Urinary bladder (tissue), 3 donors: ENCODE results near the gene SMARCA5.

DNA sequence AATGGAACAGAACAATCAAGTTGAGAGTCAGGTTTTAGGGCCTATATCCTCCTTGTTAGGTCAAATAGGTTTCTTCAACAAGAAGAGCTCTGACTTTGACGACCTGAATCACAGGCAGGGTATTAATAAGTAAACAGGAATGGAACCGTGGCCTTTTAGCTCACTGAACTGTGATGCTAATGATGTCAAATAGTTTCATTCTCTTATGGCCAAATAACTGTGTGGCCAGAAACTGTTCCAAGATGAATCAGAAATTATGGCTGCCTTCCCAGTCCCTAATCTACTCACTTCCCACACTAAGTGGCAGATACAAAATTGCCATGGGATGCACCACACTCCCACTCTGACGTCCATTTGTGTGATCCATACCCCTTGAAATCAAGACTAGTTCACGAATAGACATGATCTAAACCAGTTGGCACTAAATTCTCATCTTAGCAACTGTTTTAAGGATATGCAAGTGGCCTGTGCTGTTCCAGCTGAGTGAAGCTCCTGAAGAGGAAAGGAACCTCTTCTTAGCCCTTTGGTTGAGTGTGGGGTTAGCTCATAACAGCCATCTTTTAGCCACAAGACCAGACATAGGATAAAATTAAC is 455.4 kb downstream of the IL15 start:
- PRO-cap, result unidirectional peak, plus-strand start at position 312 of the sequence
- RAMPAGE, long total RNA, result no peak

DNA sequence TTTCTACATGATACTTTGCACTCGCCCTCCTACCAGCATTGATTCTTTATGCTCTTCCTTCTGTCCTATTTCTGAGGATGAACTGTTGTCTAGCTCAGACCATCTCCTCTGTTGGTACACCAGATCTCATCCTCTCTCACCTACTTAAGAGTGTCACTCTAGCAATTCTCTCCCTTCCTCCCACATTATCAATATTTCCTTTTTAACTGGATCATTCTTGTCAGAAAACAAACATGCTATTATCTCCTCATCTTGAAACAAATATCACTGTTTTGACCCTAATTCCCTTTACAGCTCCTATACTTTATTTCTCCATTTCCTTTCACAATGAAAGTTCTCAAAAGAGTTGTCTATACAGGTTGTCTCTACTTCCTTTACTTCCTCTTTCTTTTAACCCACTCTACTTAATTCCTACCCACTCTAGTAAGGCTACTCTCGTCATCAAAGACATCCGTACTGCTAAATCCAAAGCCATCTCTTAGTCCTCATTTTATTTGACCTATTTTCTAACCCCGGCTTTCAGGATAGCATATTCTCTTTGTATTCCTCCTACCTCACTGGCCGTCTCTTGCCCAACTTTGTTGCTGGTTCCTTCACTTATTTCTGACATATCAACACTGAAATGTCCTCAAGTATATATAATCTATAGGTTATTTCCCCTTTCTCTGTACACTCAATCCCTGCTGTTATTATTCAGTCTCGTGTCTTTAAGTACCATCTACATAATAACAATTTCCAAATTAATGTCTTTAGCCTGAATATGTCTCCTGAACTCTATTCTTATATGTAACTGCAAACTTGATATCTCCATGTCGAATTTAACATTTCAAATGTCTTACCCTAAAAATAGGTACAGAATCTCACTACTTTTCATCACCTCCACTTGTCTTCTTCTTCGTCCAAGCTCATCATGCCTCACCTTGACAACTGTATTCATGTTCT is 496.4 kb downstream of the IL15 start:
- PRO-cap, result no peak
- RAMPAGE, long total RNA, result no peak

GRCh38 chr4:142198516-142198888 is 562.1 kb downstream of the IL15 start:
- PRO-cap, result no peak
- RAMPAGE, long total RNA, result no peak

DNA sequence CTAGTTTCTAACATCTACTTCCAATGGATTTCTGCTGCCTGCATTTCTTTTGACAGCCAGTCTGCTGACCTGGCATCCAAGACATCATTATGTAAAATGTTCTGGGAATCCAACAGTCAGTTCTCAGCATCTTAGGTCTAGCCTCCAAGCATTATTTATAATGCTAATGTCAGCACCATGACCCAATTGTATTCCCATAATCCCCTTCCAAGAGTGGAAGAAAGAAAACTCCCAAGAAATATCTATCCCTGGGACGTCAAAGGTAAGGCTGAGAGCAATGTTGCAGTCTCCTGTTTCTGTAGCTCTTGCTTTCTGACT is 50.6 kb upstream of the GAB1 start:
- PRO-cap, result no peak
- RAMPAGE, long total RNA, result no peak

- PRO-cap, result no peak
- RAMPAGE, long total RNA, result no peak
Observed at GRCh38 chr4:143431501-143432249, 81.8 kb upstream of the SMARCA5 start.

DNA sequence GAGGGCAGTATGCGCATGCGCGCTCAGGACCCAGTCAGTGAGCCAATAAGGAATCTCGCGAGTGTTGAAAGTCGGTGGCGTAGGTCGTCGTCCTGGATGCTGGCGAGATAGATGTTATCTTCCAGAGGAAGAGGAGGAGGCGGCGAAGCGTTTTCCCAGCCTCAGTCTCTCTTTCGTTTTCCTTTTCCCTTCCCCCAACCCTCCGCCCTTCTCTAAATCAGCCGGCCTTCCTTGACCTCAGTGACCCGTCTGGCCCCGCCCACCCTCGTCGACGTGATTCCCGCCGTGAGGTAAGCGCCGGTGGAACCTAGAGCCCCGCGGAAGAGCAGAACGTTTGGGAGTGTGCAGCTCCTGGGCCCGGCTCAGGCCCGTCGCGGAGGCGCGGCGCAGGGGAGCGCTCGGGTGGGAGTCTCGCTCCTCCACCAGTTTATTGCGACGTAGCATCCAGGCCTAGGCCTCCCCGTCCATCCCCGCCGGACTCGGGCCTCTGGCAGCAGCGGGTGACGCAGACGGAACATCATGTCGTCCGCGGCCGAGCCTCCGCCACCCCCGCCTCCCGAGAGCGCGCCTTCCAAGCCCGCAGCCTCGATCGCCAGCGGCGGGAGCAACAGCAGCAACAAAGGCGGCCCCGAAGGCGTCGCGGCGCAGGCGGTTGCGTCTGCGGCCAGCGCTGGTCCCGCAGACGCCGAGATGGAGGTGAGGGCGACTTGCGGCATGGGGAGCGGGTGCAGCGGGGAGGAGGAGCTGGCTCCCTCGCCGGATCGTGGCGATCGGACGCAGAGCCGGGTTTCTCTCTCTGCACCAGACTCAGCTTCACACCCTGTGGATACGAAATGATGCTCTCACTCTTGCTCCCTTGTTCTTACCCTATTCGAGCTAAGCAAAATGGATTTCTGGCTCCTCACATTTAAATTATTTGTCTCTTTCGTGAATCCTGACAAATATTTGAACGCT is at the start of gene SMARCA5:
TSS of gene SMARCA5 (plus strand) at position 297 of the 954 bp plus-strand sequence.
- PRO-cap, result bidirectional peak, plus-strand start at position 124 of the sequence, minus-strand start outside the sequence; bidirectional peak, plus-strand start at position 320 of the sequence, minus-strand start at position 190 of the sequence; bidirectional peak, plus-strand start at position 588 of the sequence, minus-strand start at position 591 of the sequence
- RAMPAGE, long total RNA, result no peak

DNA sequence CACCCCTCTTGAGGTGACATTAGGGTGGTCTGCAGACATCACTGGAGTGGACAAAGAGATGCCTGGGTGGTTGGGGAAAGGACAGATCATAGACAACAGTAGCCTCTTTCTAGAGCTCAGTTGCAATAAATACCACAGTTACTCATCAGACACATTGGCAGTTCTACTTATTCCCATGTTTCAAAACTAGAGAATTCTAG is 44.1 kb downstream of the SMARCA5 start:
- PRO-cap, result no peak
- RAMPAGE, long total RNA, result no peak

GRCh38 chr4:143911504-143912406 is 6.4 kb upstream of the GYPE start:
- PRO-cap, result no peak
- RAMPAGE, long total RNA, result no peak

GRCh38 chr4:143912407-143912937 is 7.1 kb upstream of the GYPE start:
- PRO-cap, result no peak
- RAMPAGE, long total RNA, result no peak

DNA sequence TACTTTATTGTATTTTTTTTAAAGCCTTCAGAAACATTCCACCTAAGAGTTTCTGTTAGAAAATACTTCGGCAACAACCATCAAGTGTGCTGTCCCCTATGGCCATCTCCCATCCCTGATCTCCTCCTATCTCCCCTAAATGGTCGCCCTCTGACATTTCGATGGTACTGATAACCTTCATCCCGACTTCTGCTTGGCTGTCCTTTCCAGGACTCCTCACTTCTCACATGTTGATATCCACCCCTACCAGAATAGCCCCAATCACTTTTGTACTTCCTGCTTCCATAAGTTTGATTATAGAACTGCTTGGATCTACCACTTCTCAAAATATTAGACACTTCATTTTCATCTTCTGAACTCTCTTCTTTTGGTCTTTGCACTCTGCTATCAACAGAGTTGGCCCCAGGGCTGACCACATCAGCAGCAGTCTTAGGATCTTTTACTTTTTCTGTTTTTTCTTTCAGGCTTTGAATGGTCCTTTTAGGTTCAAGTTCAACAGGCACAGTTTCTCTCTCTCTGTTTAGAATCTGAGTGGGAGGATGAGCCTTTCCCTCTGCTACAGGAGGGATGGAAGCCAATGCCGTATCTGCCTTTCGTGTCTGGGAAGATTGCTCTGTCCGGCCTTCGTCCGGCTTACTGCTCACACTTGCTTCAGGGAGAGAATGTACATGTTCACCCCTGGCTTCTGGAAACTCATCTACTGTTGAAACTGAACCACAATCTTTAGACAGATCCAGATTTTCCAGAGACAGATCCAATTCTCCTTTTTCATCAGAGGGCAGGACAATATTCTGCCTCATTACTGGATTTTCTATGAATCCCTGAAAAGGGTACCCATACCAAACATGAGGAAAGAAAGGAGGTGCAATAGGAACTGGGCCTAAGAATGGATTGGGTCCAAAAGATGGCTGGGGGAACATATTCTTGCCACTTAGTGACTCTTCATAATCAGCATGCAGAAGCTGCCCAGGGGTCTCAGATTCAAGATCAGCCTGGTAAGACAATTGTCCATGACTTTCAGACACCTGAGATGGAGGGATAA is 39.6 kb downstream of the ABCE1 start:
- PRO-cap, result no peak
- RAMPAGE, long total RNA, result no peak

DNA sequence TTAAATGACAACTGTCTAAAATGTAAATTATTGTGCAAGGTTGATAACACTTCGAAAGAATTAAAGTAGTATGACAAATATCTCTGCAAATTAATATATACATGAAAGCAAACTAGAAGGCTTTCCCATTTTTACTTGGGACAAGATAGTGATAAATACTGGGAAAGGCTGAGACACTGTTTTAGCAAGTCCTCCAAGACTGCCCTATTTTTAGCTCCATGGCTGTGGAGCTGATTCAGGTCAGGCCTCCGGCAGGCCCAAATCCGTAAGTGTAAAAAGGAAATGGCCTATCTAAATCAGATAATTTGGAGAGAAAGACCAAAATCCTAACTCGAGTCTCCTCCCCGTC is 3.0 kb downstream of the OTUD4 start:
- PRO-cap, result no peak
- RAMPAGE, long total RNA, result no peak

DNA sequence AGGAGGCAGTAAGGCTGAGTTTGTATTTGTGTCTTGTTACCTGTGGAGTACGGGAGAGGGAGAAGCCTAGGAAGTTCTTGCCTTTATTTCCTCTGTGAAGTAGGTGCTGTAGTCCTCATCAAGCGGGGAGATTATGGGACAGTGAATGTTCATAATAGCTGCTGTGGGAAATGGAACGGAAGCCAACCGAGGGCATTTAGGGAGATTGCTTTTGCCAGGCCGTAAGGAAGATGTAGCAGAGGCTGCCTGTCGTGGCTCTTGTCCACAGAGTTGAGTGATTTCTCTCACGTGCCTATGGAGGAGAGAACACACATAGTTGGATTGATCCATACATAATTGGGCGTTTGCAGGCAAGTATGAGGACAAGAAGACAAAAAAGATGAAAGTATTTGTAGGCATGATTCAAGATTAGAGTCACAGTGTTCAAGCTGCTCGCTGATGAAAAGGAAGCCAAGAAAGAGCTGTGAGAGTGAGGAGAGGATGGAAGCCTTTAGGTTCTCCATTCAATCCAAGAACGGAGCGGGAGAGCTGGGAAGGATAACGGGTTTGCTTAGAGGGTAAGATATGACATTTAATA is 29.5 kb upstream of the C4orf51 start:
- PRO-cap, result no peak
- RAMPAGE, long total RNA, result no peak

- PRO-cap, result no peak
- RAMPAGE, long total RNA, result no peak
Observed at GRCh38 chr4:145730872-145731349, 51.0 kb downstream of the C4orf51 start.

DNA sequence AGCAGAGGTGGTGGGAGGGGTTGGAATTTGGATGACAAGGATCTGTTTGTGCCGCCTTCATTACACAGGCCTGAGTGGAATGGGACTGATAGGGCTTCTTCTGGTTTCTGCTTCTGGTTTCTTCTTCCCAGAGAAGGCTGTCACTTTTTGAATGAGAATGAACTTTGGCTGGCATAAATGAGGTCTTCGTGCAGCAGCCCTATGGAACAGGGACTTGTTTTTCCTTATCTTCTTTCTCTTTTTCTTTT is 55.5 kb downstream of the C4orf51 start:
- PRO-cap, result no peak
- RAMPAGE, long total RNA, result no peak

DNA sequence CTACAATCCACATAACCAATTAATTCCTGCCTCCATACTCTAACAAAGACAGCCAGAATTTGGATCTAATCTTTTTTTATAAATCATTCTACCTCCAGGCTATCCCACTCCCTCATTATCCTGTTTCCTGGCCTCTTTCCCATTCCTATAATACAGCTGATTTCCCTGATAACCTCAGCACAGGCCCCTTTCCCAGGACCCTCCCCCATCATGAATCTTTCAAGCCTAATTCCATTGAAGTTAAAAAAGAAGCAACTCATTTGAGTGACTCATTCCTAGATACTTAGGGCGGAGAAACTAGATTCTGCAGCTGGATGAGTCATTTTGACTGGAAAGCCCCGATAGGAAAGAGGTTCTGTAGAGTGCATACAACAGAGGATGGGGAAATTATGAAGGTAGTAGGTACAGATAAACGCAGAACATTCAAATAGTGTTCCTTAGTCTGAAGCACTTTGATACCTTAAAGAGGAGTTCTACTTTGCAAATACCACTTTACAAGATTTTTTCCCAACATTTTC is 128.3 kb downstream of the C4orf51 start:
- PRO-cap, result no peak
- RAMPAGE, long total RNA, result no peak

DNA sequence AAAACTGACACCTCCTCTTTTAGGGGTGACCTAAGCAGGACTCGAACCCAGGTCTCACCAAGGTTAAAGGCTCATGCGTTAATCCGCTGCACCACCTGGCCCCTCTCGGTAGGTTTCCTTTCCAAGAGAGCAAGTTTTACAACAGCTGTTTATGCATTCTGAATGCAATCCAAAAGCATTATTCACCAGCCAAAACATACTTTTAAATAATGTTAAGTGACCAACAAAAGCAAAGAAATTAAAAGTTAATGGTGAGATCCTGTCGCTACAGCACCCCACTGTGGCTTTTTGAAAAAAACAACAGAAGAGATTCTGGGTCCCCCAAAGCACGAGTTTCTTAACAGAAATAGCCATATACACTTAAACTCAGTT is 51.4 kb downstream of the ZNF827 start:
- PRO-cap, result no peak
- RAMPAGE, long total RNA, result no peak

DNA sequence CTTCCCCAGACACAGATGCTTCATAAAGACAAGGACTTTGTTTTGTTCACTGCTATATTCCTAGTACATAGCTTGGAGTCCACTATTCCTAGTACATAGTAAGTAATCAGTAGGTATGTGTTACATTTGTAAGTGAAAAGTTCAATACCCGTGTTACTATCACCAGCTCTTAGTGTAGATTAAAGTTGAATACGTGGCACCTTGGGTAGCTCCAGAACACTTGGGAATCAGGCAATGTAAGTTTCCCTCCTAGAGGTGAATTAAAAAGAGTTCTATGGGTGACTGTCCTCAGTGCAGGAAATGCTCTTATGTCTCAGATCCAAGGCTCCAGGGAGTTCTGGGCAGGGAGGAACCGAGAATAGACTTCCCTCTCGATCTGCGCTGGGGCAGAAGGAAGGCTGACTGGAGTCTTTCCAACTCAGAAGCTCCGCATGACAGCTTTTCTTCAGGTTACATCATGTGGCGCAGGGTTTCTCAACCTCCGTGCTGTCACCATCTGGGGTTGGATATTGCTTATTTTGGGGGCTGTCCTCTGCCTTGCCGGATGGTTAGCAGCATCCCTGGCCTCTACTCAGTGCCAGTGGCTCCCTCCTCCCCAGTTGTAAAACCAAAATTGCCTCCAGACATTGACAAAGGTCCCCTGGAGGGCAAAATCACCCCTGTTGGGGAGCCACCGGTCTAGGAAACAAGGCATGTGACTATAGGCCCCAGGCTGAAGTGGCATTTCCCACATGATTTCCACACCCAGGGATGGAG is 21.2 kb downstream of the REELD1 start:
- PRO-cap, result no peak
- RAMPAGE, long total RNA, result no peak

- PRO-cap, result no peak
- RAMPAGE, long total RNA, result no peak
Observed at GRCh38 chr4:147117267-147117804, 171.7 kb upstream of the TTC29 start.

- PRO-cap, result unidirectional peak, plus-strand start at chr4:147460618
- RAMPAGE, long total RNA, result no peak
Observed at GRCh38 chr4:147460387-147460672, 20.6 kb upstream of the EDNRA start.

GRCh38 chr4:147479951-147480279 is 982 bp upstream of the EDNRA start:
- PRO-cap, result no peak
- RAMPAGE, long total RNA, result no peak